Foreskin keratinocyte (primary cell): ENCODE results near the gene PTBP3.

- RAMPAGE, total RNA, result start-site peak on the minus strand at chr9:112333594-112333642, 94 and 67 reads in 2 replicates
Measured at GRCh38 chr9:112333215-112334315, at the start of gene PTBP3. Gene PTBP3 (minus strand): TSS chr9:112333619.

DNA sequence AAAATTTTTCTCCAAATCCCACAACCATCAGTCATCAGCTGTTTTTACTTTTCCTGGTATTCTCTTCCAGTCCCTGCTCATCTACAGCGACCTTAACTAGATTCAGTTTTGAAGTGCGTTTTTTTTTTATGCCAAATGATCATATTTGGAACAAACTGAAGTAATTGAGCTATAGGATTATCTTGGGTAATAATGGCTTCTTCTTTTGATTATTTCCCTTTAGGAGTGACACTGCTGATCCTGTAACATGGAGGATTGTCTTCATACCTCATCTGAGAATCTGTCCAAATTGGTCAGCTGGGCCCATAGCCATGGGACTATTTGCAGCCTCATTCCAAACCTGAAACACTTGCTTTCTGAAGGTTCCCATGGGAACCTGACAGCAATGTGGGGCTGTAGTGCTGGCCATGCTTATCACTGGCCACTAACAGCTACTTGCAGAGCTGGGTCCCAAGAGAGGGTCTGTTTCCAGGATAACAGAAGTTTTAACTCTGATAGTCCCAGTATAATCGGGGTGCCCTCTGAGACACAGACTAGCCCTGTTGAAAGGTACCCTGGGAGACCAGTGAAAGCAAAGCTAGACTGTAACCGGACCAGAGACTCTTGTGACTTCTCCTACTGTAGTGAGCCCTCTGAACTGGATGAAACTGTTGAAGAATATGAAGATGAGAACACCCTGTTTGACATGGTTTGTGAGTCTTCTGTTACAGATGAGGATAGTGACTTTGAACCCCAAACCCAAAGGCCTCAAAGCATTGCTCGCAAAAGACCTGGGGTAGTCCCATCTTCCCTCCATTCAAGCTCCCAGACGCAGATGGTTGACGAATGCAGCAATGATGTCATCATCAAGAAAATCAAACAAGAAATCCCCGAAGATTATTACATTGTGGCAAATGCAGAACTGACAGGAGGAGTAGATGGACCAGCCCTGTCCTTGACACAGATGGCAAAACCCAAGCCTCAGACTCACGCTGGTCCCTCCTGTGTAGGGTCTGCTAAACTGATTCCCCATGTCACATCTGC is 87.5 kb downstream of the KIAA1958 start:
- RAMPAGE, total RNA, result no peak

DNA sequence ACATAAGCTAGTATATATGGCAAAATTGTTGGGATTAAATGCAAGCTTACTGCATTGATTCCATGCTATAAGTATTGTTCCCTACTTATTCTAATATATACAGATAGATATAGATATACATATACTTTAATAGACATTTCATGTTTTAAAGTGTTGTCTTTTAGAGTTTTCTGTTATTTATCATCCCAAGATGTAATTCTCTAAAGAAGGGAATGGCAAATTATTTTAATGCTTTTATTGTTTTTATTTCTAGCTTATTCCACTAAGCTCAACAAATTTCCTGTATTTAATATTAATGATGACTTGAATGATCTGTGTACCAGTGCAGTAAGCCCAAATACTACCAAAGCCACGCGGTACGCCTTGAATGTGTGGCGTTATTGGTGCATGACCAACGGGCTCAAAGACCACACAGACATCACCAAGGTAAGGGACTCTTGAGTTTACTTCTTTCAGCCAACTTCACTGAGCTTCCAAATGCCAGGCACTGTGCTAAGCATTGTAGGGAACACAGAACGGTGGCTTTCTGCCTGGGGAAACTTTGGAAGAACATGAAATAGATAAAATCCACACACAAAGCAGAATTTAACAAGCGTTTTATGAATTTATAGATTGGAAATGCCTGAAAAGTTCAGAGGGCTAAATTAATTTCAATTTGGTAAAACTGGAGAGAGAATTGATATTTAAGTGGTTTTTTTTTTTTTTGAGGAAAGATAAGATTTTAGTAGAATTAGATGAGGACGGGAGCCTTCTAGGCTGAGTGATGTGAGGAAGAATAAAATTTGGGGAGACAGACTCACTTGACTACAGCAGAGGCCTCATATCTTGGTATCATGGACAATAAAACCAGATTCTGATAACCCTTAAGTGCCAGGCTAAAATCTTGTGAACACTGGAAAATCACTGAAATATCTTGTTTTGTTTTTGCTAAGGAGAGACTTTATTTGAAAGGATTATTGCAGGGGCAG is 72.2 kb downstream of the INIP start:
- RAMPAGE, total RNA, result no peak

- RAMPAGE, total RNA, result no peak
Measured at GRCh38 chr9:112659145-112659761, 58.7 kb downstream of the INIP start.

- RAMPAGE, total RNA, result no peak
Measured at GRCh38 chr9:112753655-112754170, 3.2 kb downstream of the SNX30 start.

DNA sequence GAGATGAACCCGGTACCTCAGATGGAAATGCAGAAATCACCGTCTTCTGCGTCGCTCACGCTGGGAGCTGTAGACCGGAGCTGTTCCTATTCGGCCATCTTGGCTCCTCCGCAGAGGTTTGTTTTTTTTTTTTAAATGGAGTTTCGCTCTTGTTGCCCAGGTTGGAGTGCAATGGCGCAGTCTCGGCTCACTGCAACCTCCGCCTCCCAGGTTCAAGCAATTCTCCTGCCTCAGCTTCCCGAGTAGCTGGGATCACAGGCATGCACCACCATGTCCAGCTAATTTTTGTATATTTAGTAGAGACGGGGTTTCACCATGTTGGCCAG is 53.5 kb downstream of the SNX30 start:
- RAMPAGE, total RNA, result no peak

DNA sequence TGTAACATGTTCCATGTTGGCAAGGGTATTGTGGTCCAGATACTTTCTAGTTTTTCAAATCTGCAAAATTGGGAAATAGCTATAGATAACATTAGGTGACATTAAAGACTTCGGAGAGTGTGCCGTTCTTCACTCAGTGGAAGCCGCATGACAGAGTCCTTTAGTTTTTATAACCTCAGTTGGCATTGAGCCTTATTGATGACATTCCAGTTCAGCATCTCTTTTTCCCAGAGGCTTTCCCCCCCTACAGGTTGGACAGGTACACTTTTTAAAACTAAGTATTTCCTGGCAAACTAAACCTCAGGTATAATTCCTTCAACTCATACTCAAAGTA is 58.8 kb downstream of the SLC46A2 start:
- RAMPAGE, total RNA, result no peak

DNA sequence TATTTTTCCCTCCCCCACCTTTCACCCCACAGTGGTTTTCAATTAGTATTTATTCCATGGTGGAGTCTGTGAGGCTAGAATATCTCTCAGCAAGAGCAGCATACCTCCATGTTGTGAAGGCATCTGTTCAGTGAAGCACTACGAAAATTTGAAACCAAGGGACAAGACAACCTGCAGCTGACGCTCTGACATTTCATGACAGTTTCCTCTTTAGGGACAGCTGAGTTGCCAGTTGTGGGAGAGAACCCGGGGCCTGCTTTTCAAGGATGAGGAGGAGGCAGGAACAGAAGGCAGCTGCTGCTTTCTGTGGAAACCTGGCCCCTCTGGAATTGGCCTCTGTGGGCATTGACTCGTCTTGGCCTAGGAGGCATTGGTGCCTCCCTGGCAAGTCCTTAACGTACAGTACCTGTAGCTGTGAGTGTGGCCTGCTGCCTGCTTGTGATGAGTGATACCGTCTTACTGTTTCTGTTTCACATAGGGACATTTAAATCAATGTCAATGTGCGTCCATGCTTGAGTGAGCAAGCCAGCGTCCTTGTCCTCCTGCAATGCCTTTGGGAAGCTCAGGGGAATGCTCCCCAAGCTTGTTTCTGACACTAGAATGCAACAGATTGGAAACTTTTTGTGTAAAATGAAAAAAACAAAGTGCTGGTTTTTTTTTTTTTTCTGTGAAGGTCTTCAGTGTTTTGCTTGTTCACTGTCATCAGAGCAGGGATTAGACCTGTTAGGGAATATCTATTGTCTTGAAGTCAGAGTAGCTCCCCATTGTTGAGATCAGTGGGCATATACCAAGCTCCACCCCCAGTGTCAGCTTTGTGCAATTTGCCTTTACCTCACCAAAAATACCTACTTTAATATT is 21.5 kb downstream of the SLC46A2 start:
- RAMPAGE, total RNA, result no peak

DNA sequence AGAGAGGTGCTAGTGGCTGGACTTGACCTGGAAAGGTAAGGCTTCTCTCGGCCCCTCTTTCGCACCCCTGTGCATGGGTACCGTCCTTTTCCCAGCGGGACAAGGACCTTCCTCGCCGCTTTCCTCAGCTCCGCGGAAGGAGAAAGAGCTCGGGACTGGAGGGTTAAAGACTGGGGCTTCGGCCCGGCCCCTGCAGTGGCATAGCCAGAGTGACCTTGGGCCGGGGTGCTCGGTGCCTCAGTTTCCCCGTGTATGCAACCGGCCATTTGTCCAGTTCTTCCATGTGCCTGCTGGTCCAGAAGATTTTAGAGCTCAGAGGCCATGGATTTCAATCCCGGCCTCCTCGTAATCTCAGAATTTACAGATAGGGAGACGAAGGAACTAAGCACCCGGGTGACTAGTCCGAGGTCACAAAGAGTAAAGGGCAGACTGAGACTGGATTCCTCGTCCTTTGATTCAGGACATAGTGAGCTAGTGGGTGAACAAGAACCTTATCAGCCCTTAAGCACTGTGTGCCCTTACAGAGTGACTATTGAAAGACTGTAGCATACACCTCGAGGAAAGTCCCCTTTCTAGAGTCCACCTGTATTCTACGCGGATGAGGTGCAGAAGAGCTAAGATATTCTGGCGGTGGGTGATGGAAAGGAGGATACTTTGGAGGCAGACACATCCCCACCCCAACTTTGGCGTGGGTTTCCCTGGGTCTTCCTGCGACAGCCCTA is 461 bp downstream of the SLC31A1 start:
- RAMPAGE, total RNA, result no peak

GRCh38 chr9:113350716-113351288 is 1.5 kb downstream of the BSPRY start:
- RAMPAGE, total RNA, result no peak

DNA sequence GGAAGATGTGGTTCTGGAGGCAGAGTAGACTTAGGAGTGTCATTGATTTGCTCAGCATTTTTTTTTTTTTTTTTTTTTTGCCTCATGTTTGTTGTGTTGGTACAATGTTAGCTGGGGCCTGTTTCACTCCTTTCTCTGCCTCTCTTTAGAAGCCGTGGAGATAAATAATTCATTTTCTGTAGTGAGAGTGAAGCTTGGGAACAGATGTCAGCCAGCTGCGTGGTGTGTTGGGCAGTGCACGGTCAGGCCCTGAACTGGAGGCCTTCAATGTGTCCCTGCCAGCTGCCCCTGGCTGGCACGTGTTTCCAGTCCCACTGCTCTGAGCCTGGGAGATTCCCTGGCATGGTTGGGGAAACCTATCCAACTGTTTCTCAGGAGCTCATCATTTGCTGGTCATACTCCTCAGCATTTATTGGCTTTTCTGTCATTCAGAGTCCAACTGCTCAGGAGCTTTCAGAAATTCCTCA is 5.5 kb downstream of the RGS3 start:
- RAMPAGE, total RNA, result no peak

DNA sequence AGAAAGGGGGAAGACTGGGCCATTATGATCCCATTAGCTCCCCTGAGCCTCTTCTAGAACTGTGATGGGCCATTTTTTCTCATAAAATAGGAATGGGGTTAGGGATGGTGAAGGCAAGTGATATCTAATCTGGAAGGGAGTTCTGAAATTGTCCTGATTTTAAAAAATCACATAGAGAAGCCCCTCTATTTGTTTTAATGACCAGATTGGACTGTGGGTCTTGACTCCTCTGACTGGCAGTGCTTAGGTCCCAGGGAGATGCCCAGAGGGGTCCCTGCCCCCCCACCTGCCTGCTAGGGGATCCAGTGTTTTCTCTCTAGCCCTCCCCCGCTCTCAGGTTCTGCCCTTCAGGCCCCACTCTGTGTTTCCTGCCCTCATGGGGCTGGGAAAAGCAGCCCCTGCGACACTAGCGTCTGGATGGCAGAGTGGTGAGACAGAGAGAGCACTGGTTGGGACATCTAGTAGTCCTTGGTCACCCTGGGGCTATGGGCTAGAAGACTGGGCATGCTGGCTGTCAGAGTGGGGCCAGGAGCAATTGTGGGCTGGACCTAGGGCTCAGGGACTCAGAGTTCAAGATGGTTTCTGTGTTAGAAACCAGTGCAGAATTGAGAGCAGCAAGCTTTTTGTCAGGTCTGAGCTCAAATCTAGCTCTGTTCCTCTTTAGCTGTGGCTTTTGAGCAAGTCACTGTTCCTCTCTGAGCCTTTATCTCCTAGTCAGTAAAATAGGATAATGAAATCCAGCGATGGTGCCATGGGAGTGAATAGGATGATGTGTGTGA is 38.8 kb downstream of the RGS3 start:
- RAMPAGE, total RNA, result no peak

- RAMPAGE, total RNA, result no peak
Measured at GRCh38 chr9:113520207-113520802, 56.8 kb downstream of the RGS3 start.

- RAMPAGE, total RNA, result no peak
Measured at GRCh38 chr9:113566668-113567065, 103.1 kb downstream of the RGS3 start.

- RAMPAGE, total RNA, result no peak
Measured at GRCh38 chr9:113573393-113573842, 109.9 kb downstream of the RGS3 start.

DNA sequence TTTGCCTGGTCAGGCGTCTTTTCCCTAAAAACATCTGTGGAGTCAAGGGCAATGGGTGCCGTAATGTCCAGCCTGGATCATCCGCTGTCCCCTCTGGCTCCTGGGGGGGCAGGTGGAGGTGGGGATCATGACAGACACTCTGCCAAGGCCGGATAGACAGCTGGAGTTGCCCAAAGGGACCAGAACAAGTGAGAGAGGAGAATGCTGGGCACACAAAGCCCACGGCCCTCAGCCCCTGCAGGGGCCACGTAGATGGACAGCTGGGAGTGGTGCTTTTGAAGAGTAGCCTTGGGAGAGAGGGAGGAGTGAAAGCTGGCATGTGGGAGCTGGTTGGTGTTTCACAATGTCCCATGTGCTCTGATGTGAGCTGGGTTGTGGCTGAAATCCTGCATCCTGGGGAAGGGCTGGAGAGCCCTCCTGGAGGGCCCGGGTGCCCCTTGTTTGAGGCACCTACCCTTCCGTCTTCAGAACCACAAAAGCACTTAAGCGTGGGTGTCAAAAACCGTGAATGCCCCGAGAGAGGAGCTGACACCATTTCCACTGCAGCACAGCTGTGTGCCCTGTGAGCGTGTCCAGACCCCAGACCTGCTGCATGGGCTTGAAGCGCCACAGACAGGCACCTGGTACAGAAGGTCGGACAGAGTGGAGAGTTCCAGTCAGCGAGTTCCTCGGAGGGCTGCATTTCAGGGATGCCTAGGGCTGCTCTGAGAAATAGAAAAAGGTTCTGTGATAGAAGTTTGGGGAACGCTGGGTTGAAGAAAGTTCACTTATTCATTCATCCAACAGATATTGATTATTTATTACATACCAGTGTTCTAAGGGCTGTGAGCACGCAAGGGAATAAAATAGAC is 199.0 kb upstream of the ZNF618 start:
- RAMPAGE, total RNA, result no peak

DNA sequence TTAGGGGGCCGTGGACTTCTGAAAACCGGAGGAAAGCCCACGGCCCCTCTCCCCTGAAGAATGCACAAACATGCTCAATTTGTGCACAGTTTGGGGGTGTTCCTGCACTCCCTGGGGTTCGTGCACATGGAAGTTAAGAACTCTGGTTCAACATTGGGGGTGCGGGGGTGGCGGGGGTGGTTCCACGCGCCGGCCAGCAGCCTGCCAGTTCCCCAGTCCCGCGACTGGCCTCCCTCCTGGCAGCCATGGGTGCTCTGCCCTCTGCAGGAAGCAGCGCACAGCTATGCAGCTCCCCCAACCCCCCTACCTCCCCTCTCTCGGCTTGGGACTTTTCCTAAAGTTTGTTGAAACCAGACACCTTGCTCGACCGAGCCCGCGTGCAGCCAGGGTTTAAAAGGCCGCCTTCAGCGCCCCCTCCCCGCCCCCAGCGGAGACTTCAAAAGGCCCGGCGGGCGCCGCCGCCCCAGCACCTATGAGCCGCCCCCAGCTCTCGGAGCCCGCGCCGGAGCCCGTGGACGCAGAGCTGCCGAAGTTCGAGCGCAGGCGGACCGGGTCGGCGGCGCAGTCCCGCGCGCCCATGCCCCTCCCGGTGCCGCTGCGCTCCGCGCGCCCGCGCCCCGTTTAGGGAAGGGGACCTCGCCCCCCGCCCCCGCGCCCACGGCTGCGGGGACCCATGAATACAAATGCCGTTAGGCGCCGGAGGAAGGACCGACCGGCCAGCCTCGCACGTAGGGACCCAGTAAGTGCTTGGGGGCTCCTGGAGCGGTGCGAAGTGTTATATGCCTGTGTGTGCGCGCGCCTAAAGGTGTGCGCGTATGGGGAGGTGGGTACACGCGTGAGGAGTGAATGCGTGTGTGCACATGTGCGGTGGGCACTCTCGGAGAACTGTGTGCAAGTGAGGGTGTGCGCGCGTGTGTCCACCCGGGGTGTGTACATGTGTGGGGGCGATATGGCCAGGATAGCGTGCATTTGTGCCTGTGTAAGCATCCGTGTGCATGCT is 1.4 kb upstream of the COL27A1 start:
- RAMPAGE, total RNA, result no peak

DNA sequence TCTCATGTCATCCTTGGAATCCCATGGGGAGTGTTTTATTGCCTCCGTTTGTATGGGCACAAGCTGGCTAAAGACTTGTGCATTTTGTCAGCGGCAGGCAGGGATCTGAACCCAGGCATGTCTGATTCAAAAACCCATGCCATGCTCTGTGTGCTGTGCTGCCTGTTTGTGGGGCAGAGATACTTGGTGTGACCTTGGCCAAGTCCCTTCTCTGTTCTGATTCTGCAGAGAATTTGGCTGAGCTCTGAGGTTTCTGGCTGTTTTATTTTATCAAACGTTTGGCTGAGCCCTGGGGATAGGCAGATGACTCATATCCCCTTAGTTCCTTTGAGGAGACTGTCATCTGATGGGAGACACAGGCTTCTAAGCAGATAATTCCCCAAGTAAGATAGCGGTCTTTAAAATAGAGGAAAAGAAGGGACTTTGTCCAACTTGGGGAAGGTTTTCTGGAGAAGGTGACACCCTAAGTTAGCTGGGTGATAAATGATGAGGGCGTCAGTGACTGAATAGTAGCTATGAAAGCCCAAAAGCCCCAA is 22.3 kb downstream of the COL27A1 start:
- RAMPAGE, total RNA, result no peak

- RAMPAGE, total RNA, result no peak
Measured at GRCh38 chr9:114315330-114315729, 7.6 kb upstream of the ORM1 start.

- RAMPAGE, total RNA, result no peak
Measured at GRCh38 chr9:114317828-114318653, 4.9 kb upstream of the ORM1 start.